SJCRH30 (cell line): ENCODE measurements around the genes C3orf80 and WDR49.

DNA sequence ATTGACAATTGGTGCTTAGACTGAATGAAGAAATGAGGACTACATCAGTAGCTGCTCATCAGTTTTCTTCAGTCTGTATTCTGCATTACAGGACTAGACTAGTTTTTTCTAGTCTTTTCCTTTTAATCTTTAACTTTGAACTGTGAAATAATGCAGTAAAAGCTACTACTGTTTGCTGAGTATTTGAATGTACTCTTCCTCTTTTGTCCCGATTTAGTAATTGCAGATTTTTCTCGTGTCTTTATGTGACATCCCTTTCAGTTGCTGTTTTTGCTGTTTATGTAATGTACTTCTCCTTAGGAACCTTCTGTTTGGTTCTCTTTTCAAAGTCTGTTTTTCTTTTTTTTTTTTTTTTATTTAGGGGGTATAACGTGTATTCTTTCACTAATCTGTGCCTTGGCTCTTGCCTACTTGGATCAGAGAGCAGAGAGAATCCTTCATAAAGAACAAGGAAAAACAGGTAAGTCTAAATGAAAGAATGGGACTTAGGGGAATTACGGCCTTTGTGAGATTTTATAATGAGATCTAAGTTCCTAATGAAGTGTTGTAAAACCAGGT lies 17.5 kb downstream of the MFSD1 start:
- RAMPAGE, long total RNA: no peak

GRCh38 chr3:159806385-159806778 lies 418.8 kb upstream of the C3orf80 start:
- RAMPAGE, long total RNA: no peak

- RAMPAGE, long total RNA: no peak
Measured at GRCh38 chr3:160224999-160225978, at the start of gene C3orf80. Gene C3orf80 (plus strand): TSS chr3:160225422.

- RAMPAGE, long total RNA: no peak
Measured at GRCh38 chr3:160416104-160416704, 16.8 kb downstream of the SMC4 start.

DNA sequence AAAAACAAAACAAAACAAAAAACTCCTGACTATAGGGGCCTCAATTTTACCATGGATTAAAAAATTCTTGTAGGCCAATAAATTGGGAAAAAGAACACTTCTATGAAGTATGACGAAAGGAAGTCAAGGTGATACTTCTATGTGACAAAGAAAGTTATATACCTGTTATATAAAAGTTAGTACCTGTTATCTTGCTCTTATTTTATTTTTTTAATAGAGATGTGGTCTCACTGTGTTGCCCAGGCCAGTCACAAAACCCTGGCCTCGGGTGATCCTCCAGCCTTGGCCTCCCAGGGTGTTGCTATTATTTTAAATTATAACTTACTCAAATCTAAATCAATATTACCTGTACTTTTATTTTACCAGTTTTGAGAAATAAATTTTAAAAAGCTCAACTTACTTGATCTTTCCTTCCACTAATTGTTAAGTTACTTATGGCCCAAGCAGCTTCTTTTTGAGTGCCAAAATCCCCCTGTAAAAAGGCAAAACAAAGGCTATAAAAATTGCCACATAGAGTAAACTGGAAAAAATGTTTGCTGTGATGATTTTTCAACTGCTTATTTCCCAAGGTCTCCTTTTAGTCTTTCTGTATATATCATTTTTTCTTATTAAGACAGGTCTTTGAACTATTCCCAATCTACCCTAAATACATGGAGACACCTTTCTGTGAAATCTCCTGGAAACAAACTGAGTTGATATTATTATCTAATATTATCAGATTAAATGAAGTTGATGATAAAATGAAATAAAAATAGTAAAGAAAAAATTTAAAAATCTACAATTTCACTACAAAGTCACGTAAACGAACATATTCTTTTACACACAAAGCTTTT lies 55.8 kb downstream of the KPNA4 start:
- RAMPAGE, long total RNA: no peak

DNA sequence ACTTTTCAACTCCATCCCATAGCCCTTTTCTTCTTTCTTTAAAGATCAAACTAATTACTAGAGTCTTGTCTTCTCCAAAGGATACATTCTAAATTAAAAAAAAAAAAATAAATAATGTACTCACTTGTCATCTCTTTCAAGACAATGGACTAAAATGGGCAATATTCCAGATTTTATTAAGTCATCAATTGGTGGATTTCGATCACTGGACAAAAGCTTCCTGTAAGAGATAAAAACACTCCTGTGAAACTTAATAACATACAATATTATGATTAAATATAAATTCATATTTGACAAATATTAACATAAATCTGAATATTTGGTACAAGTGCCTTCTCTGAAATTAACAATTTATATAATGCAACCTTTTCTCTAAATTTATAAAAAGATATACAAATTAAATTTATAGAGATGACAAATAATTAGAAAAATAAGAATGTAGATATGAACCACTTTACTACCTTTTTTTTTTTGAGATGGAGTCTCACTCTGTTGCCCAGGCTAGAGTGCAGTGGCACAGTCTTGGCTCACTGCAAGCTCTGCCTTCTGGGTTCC lies 34.0 kb downstream of the KPNA4 start:
- RAMPAGE, long total RNA: no peak

DNA sequence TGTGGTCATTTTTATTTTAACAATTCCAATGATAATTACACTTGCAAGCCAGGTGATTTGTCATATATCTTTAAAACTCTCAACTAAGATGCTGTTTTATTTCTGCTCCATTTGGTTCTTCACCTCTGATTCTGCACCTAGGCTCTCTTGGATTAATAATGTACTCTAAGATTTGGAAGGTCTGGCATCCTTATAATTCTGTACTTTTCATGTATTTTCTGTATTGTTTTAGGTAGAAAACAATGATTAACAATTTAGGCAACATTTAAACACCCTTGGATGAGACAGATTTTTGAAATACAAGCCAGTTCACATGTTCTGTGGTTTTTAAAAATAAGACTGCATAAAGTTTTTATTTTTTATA lies 44.6 kb downstream of the PPM1L start:
- RAMPAGE, long total RNA: no peak

DNA sequence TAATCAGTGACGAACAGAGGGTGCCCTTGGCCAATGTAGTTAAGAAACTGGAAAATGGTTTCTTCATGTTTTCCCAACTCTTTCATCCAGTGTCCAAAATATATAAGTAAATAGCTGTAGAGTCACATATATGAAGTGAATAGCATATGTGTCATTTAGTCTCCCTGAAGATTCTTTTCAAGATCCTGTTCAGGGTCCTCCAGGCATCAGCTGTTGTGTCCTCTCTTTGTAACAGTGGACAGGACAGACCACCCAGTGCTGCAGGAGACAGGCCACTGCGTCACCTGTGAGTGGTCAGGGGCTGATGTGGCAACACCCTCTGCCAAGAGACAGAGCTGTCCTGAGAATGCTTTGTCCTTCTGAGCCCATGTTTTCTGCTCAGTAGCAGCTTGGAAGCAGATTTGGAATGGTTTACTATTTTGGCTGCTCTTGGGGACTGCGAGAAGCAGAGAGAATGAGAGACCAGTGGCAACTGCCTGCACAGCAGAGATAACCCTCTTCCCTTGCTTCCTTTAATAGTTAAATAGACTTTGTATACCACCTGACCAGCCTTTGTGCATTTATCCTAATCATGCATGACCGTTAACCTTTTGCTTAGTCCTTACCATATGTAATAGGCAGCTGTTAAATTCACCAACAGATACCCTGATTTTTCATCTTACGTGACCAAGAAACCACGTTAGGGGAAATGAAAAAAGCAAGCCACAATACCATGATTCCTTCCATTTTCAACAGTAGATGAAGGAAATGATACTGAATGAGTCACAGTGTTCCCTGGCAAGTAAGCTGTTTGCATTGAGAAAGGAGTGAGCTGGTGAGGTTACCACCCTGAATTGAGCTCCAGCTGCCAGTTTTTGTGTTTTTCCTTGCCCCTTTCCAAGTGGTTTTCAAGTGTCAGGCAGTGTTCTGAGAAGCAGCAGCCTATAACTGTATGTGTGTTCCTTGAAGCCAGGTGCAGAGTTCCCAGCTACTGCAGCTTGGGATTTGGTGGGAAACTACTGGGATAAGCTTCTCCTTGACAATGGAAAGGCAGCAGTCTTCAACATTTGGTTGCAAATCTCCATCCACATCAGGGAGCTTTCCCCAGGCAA lies 35.5 kb downstream of the B3GALNT1 start:
- RAMPAGE, long total RNA: no peak

- RAMPAGE, long total RNA: no peak
Measured at GRCh38 chr3:161224836-161225347, 3.8 kb downstream of the NMD3 start.

GRCh38 chr3:161600031-161600713 lies 103.6 kb downstream of the OTOL1 start:
- RAMPAGE, long total RNA: no peak

- RAMPAGE, long total RNA: no peak
Measured at GRCh38 chr3:162411240-162411621, 914.6 kb downstream of the OTOL1 start.

- RAMPAGE, long total RNA: no peak
Measured at GRCh38 chr3:165192405-165193261, 3.6 kb downstream of the SLITRK3 start.

GRCh38 chr3:167653583-167654372 lies at the start of gene WDR49:
Gene WDR49 (minus strand): TSS chr3:167653942.
- RAMPAGE, long total RNA: no peak

GRCh38 chr3:167723669-167724451 lies 10.8 kb downstream of the PDCD10 start:
- RAMPAGE, long total RNA: no peak

DNA sequence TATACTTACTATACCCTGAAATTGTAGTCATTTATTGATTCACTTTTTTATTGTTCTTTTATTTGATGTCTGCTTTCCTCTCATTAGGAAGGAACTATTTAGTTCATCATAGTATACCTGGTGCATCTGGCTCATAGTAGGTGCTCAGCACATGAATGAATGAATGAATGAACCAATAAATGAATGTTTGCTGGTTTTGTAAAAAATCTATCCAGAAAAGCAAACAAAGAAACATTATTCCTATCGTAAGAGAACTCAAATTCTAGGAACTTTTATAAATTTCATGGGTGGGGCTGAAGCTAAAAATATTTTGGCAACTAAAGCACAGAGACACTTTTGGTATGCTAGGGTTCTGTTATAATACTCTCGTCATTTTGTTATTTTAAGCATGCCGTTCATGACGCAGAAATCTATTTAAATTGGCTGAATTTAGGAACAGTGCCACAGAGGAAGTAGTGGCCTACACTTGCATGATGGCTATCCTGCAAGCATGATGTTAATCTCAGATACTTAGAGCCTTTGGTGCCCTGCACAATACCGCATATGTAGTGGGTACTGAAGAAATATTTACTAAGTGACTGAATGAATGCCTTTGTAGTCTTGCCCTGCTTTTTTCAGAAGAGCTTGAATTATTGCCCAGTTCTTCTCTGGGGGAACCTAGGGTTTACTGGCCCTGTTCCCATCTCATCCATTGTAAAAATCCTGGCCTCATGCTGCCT lies 78.8 kb downstream of the SERPINI1 start:
- RAMPAGE, long total RNA: no peak

- RAMPAGE, long total RNA: no peak
Measured at GRCh38 chr3:167876727-167877018, 141.2 kb downstream of the SERPINI1 start.

- RAMPAGE, long total RNA: no peak
Measured at GRCh38 chr3:168029505-168030157, 66.1 kb downstream of the GOLIM4 start.

DNA sequence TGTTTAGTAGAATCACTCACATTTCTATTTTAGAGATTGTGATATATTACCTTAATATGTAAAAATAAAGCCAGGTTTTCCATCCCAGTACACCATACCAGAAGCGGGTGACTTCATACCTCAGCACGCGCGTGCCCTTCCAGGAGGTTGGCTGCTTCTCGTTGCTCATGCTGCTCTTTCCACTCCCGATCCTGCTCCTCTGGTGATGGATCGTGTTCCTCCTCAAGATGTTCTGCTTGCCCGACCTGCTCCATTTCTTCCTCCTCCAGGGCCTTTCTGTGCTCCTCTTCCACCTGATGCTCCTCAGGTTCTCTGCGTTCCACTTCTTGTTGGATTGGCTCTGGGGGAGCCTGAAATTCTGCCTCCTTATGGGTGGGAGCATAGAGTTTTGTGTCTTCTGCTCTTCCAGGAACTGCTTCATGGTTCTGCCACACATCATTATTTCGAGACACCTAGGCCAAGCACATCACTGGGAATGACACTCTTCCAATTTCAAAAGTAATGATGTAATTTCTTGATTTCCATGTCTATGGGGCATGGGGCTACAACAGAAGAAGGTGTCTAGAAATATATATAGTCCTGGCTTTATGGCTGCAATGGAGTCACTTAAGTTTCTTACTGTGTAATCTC lies 63.2 kb downstream of the GOLIM4 start:
- RAMPAGE, long total RNA: no peak

- RAMPAGE, long total RNA: no peak
Measured at GRCh38 chr3:168859179-168859661, 763.5 kb upstream of the GOLIM4 start.

GRCh38 chr3:169288368-169289103 lies 375.0 kb downstream of the MECOM start:
- RAMPAGE, long total RNA: no peak